Panc1 (cell line): ENCODE data around the genes ACTA2 and LIPA.

GRCh38 chr10:88027523-88027991, 164.1 kb downstream of the PTEN start:
- RRBS, 2 experiments: no CpG with 5 or more reads among the region's 4 CpGs

GRCh38 chr10:88066896-88067332, 203.5 kb downstream of the PTEN start:
- RRBS, 2 experiments: no CpG with 5 or more reads among the region's 7 CpGs

- RRBS, 2 experiments: no CpG with 5 or more reads among the region's 8 CpGs
These were observed 206.6 kb downstream of the PTEN start for GRCh38 chr10:88069998-88070453.

DNA sequence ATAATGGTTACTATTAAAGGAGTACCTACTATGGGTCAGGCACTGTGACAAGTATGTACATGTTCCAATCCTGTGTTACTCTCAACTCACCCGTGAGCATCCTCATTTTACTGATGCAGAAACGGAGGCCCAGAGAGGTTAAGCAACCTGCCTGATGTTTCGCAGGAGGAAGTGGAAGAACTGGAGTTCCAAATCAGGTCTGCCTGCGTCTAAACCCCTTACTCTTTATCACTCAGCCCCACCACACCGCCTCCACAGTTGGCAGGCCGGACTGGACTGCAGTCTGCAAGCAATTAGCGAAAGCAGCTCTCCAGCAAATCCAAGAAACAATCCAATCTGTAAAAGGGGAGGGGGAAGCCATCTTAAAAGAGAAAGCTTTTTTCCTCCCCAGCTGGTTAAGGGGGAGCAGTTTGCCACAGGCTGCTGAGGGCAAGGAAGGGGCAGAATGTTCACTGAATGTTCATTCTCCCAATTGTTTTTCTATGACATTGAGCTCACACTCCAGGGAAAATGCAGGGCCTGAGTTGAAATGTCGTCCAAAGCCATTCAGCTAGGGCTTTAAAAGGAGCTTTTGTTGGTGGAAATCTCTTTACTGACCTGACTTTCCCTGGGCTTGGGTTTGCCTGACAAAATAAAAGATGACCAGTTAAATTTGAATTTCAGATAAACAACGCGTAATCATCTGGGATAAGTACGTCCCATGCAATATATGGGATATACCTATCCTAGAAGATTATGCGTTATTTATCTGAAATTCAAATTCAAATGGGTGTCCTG, 350.0 kb downstream of the RNLS start:
- RRBS, 2 experiments: no CpG with 5 or more reads among the region's 12 CpGs

DNA sequence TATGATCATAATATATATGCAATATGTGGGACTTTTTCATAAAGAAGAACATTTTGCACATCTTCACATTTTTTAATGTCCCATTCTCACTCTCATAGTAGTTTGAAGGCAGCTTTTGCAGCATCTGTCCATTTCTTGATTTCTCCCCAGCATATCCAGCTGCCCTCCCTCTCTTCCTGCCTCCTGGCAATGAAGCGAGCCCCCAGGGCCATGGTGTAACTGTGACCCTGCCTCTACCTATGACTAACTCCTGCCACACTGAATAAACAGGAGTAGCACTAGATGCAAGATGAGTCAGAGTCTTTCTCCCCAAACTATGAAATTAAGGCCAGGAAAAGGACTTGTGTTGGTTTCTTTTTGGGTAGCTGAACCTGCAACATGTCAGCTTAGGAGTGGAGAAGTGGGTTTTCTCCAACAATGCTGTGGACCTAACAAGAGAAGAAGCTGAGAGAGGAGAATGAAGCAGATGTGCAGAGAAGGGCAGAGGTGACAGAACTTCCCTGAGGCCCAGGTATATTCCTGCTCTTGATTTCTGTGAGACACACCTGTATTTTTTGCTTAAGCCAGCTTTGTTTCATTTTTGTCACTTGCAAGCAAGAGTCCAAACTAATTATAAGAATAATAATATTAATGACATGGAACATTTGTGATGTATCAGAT, 329.0 kb downstream of the RNLS start:
- RRBS, 2 experiments: no CpG with 5 or more reads among the region's 1 CpG

GRCh38 chr10:88385252-88386317, 197.5 kb downstream of the RNLS start:
- RRBS, 2 experiments: no CpG with 5 or more reads among the region's 12 CpGs

DNA sequence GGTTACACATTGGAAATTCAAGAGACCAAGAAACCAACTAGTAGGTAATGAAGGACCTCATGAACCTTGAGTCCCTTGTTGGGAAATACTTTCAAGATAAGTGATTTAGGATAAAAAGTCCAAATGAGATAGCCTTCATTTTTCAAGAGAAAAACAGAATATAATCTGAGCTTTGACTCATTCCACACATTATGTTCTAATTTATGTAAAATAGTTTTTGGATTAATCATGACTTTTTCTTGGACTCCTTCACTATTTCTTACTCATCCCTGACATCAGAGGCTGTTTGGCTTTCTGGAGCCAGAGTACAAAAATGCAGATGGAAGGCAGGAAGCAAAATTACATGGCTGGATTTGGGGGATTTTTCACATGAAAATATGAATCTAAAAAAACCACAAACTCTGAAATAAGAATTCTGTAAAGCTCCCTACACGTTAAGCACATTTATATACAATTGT, 13.0 kb upstream of the LIPF start:
- RRBS, 2 experiments: no CpG with 5 or more reads among the region's 1 CpG

DNA sequence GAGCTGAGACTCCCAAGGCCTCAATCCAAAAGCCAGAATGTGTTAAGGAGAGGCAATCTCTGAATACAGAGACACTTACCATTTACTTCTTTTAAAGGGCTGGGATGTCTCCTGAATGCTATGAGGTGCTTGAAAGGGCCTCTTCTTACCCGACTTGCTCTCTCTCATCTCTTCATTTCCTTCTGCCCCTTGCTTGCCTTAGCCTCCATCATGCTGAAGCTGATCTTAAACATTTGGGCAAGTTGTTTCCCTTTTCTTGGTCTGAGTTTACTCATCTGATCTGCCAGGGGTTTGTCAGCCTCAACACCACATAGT, 10.0 kb upstream of the LIPM start:
- RRBS, 2 experiments: no CpG with 5 or more reads among the region's 1 CpG

GRCh38 chr10:88934704-88935790, 17.5 kb downstream of the ACTA2 start:
- RRBS, 2 experiments: no CpG with 5 or more reads among the region's 19 CpGs

- RRBS, 2 experiments: no CpG with 5 or more reads among the region's 12 CpGs
These were observed at the start of gene ACTA2 for GRCh38 chr10:88952449-88953421. TSS of gene ACTA2 (minus strand) at chr10:88952773.

DNA sequence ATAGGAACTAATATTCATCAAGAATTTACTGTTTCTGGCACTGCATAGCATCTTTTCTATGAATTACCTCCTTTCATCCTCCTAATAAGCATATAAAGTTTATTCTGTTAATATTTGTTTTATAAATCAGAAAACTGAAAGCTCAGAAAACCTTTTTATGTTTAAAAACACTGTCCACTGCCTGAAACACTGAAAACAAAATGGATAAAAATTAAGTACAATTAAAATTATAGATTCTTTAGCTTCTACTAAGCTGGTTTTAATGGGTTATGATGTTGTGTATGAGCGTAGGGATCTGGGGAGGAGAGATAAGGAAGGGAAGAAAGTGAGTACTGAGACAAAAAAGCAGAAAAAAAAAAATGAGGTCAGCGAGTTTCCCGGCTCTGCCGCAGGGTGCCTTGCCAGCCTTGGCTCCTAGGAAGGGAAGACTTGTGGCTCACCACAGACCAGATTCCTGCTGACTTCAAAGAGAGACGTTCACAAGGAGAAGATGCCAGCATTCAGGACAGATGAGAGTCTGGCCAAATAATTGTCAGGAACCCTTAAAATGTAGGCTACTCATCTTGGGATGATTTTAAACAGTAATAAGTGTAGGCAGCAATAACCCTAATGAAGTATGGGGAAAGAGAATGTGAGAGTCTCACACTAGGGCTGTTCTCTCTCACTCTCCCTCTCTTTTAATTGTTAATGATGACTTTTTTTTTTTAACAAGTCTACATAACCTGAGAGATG, 11.5 kb upstream of the FAS start:
- RRBS, 2 experiments: no CpG with 5 or more reads among the region's 5 CpGs

GRCh38 chr10:88982317-88982800, 8.2 kb upstream of the FAS start:
- RRBS, 2 experiments: no CpG with 5 or more reads among the region's 2 CpGs

DNA sequence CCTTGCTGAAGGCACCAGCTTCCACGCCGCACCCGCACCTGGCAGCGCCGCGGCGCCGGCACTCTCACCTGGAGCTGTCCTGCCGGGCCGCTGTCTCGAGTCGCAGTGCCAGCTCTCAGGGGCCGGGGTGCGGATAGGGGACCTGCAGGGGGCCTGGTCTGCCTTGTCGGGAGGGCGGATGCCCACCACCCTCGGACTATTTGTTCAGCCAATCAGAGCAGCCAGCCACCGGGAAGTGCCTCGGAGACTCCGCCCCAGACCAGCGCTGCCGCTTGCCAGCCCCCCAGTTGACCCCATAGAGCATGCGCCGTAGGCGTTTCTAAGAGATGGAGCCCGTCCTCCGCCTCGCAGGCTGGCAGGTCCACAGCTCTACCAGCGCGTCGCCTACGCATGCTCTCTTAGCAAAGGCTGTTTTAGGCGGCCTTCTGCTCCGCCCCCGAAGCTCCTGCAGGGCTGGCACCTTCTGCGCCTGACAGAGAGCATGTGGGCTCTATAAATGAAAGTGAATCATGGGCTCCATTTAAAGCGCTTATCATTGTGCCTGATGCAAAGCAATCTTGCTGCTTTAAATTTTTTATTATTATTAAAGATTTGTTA, at the start of gene LIPA:
Gene LIPA (minus strand): TSS at position 107 of the 597 bp plus-strand sequence.
- RRBS, 2 experiments: 2 to 7% methylated on average over 15 of the region's 37 CpGs

DNA sequence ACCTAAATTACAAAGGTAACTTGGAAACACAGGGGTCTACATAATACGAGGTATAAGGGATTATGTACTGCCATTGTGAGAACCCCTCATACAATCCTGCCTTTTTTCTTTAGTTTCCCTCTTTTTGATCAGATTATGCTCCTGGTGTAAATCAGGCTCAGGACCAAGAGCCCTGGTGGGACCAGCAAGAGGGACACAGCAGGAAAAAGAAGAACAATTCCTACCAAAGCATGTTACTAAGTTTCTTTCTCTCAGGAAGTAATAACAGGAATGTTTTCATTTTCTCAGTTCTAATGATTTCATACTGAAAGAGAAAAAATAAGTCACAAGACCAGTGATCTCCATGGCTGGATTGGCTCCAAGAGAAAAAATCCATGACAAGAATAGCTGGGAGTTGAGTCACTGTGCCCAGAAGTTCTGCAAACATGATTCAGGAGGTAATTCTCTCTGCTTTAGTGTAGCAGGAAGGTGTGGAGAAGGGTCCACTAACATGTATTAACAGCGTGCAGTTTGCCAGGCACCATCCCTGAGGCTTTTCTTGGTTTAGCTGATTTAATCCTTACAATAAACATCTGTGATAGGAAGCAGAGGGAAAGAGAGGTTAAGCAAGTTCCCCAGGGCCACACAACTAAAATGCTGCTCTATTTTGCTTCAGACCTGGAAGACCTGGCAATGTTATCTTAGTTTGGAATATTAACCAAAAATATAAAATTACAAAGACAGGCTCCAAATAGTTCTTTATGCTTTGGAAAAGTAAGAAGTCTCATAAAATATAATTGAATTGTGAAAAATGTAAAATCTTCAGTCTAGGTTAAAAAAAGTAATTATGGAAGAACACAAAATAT, 23.7 kb upstream of the IFIT2 start:
- RRBS, 2 experiments: no CpG with 5 or more reads among the region's 2 CpGs

DNA sequence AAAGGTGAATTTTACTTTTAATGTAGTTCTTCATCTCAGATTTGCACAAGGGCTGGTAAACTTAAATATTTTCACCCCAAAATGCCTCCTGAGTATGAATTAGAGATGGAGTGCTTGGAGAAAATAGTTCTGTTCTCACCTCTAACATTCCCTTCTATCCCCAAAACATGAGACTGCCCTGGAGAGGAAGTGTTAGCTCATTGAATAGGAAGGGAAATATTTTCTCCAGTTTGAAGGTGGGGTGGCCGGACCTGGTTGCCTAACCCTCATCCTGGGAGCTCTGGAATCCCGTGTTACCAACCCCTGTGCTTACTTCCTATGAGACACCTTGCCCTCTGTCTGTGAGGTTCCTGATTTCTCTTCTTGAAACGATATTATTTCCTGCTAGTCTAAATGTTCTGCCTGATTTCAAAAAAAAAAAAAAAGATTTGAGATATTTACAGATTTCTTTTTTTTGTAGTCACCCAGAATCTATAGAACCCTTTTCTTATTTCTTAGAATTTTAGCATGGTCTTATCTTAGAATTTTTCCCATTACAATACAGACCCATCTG, 830 bp downstream of the IFIT2 start:
- RRBS, 2 experiments: no CpG with 5 or more reads among the region's 3 CpGs

DNA sequence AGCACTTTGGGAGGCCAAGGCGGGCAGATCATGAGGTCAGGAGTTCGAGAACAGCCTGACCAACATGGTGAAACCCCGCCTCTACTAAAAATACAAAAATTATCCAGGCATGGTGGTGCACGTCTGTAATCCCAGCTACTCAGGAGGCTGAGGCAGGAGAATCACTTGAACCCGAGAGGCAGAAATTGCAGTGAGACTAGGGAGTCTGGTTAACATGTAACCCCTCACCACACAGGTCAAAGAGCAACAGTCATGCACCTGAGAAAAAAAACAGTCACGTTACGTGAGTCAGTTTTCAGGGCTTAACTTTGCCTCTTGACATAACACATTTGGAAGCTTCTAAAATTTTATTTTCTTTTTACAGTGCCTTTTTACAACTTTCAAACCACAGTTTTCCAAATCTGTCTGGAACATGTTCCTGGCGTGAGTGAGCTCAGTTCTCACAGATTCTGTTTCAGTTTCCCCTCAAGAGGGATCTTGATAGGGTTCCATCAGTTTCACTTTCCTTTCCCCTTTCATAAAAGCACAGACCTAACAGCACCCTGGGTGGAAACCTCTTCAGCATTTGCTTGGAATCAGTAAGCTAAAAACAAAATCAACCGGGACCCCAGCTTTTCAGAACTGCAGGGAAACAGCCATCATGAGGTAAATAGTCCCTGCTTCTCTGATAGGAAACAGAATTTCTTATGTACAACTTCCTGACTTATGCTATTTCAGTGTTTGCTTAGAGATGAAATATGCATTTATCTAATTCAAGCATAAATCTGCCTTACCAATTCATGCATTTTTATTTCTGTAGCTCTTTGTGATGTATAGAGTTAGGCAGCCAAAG, 4.4 kb downstream of the IFIT3 start:
- RRBS, 2 experiments: no CpG with 5 or more reads among the region's 9 CpGs

- RRBS, 2 experiments: no CpG with 5 or more reads among the region's 2 CpGs
These were observed 14.8 kb downstream of the IFIT3 start for GRCh38 chr10:89342461-89343215.

DNA sequence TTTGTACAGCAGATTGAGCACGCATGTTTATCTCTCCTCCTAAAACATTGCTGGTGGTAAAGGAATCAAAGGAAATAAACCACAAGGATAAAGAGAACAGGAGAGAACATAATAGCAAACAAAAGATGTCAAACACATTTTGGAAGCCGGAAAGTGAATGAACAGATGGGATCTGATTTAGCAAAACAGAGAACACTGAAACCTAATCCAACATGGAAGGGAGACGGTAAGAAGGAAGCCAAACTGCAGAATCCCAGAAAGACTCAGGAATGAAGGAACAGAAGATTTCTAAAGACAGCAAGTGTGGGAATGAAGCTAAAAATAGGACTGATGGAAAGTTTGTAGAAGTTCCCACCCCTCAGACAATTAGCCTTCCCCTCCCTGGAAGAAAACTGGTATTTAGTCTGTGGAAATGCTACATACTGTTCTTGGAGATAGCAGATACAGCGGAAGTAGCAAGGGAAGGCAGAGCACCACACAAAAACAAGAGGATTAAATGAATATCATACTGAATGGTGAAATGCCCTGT, 40.8 kb downstream of the SLC16A12 start:
- RRBS, 2 experiments: no CpG with 5 or more reads among the region's 4 CpGs

- RRBS, 2 experiments: no CpG with 5 or more reads among the region's 7 CpGs
These were observed 404.2 kb downstream of the HTR7 start for GRCh38 chr10:90453668-90453999.

DNA sequence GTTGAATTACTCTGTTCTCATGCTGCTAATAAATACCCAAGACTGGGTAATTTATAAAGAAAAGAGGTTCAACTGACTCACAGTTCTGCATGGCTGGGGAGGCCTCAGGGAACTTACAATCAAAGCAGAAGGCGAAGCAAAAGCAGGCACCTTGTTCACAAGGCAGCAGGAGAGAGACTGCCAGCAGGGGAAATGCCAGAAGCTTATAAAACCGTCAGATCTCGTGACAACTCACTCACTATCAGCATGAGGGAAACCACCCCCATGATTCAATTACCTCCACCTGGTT, 191.6 kb downstream of the HTR7 start:
- RRBS, 2 experiments: no CpG with 5 or more reads among the region's 3 CpGs